SJCRH30 (cell line): ENCODE measurements around the genes GATM and BLOC1S6.

DNA sequence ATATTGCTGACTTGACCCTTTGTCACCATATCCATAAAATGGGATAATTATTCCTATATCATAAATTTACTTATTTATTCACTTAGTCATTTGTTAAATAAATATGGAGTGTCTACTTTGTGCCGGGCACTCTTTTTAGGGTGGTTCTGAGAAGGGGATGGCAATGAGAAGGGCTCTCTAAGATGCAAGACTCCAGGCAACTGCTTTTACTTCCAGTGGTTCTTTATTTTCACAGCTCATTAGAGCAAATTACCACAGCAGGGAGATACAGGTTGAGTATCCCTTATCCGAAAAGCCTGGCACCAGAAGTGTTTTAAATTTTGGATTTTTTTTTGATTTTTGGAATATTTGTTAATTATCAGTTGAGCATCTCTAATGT is 9.4 kb upstream of the TRIM69 start:
- RAMPAGE, long total RNA: no peak

- RAMPAGE, long total RNA: no peak
Measured at GRCh38 chr15:44728961-44729724, 7.2 kb upstream of the TRIM69 start.

- RAMPAGE, long total RNA: no peak
Measured at GRCh38 chr15:44854671-44855214, 101.7 kb upstream of the TERB2 start.

DNA sequence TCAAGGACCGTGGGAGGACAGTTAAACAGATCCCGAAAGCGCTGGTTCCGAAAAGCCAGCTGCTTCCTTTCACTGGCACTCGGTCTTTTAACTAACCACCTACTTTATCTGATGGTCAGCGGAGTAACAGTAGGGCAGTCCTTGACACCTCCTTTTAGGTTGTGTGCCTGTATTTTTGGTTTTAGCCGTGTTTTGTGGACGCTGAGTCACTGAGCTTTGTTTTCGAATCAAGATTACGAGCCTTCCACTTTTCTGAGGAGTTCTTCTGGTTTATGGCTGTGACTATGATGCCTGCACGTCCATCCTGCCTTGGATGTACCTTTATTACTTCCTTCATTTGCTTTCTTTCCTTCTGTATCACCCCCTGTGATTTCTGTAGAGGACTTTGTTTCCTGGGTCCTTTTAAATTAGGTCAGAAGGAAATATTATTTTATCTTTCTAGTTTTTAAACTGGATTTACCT is 31.5 kb downstream of the DUOX2 start:
- RAMPAGE, long total RNA: no peak

DNA sequence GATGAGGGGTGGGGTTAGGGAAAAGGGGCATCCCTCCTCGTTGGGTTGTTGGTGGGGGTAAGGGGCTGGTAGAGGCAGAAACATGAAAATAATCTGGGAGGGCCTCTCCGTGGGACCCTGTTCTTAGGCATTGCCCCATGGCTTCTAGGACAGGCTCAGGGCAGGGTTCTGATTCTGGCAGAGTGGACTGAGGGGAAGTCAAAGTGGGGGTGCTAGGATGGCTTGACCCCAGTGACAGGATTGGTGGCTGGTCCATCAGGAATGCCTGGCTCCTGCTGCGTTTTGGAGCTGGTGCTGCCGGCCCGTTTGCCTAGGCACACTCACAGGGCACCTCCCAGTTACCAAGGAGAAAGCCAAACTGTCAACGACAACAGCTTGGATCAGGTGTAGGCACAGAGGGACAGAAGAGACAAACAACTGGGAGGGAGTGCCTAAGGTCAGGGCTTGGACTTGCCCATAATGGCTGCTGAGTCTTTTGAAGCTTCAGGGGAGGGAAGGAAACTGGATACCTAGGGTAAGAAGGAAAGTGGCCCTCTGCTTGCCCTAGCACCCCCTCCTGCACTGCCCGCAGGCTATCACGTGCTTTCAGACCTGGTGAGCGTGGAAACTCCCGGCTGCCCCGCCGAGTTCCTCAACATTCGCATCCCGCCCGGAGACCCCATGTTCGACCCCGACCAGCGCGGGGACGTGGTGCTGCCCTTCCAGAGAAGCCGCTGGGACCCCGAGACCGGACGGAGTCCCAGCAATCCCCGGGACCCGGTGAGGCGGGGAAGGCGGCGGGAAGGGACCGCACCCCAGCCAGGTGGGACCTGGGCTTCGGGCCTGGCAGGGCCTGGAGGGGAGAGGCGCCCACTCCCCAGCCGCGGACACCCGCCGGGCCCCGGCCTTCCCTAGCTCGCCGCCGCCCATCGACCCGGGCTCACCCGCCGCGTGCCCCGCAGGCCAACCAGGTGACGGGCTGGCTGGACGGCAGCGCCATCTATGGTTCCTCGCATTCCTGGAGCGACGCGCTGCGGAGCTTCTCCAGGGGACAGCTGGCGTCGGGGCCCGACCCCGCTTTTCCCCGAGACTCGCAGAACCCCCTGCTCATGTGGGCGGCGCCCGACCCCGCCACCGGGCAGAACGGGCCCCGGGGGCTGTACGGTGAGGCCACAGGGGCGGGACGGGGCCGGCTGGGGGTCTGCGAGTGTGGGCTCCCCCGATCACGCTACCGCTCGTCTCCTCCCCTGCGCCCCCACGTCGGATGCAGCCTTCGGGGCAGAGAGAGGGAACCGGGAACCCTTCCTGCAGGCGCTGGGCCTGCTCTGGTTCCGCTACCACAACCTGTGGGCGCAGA is 5.2 kb downstream of the DUOX1 start:
- RAMPAGE, long total RNA: no peak

DNA sequence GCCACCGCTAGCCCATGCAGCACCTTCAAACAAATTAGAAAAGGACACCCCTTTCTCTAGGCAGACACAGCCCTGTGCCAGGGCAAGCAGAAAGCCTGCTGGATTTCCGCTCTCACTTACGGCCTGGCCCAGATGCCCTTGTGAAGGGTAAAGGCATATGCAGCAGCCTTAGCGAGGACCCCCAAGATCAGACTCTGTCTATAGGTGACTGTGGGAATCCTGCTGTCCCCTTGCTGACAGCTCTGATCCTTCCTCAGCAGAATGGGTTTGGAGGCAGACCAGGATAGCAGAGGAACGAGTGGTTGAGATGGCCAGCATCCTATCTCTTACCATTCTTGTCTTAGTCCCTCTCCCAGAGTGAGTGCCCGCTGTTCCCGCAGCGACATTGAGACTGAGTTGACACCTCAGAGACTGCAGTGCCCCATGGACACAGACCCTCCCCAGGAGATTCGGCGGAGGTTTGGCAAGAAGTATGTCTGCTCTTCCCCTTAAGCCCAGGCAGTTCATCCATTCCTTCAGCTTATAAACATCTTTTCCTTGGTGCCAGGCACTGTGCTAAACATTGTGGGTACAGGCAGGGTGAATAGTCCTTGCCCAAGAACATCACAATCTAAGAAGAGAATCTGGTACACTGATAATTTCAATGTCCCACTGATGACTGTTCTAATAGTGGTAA is 21.1 kb downstream of the DUOX1 start:
- RAMPAGE, long total RNA: no peak

DNA sequence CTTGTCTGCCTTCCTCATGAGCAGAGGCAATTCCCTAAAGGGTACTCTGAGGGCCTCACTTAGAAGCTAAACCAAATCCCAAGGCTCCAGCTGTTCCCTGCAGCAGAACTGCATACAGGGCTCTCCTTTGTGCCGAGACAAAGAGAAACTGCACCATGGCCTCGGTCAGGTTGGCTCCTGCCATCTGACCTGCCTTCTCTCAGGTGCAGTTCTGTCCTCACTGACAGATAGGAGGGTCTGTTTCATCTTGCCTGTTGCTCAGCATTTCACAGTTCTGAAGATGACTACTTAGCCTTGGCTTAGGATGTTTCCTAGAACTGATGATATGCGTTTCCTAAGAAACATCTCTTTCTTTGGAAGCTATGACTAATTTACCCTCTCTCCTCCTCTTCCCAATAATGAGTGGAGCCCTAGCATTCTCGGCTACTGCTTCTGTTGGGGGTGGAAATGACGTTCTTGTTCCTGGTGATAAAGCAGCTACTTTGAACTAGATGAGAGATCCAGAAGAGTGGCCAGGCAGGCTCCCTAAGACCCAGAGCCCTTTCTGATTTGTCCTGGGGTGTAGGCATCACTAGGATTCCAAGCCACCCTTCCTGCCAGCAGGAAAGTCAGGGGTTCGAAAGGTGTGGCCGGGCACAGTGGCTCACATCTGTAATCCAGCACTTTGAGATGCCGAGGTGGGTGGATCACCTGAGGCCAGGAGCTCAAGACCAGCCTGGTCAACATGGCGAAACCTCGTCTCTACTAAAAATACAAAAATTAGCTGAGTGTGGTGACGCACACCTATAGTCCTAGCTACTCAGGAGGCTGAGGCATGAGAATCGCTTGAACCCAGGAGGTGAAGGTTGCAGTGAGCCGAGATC is 27.3 kb downstream of the DUOX1 start:
- RAMPAGE, long total RNA: no peak

DNA sequence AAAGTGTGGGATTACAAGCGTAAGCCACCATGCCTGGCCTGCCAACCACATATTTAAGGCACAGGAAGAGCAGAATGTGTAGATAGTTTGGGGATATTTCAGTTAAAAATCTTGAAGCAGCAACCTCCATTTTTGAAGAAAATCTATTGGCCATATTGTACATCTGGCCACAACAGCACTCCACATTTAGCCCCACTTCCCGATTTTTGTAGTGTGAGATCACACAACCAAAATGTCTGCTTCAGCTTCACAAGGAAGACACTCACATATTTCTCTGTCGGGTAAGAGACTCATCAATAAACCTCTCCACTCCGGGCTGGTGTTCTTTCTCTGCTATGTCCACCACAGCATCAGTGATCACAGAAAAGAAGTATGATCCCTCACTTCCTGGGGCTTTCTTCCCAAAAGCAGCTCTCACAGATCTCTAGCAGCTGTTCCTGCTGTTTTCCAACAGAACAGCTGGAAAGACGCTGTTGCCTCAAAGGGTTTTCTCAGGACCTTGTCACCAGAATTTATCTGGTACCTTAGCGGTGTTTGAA is 46.5 kb downstream of the GATM start:
- RAMPAGE, long total RNA: no peak

- RAMPAGE, long total RNA: start-site peak on the minus strand at chr15:45378494-45378548, 3,956 and 569 reads in 2 replicates
Measured at GRCh38 chr15:45377961-45378886, at the start of gene GATM. TSS of gene GATM (minus strand) at chr15:45378544.

DNA sequence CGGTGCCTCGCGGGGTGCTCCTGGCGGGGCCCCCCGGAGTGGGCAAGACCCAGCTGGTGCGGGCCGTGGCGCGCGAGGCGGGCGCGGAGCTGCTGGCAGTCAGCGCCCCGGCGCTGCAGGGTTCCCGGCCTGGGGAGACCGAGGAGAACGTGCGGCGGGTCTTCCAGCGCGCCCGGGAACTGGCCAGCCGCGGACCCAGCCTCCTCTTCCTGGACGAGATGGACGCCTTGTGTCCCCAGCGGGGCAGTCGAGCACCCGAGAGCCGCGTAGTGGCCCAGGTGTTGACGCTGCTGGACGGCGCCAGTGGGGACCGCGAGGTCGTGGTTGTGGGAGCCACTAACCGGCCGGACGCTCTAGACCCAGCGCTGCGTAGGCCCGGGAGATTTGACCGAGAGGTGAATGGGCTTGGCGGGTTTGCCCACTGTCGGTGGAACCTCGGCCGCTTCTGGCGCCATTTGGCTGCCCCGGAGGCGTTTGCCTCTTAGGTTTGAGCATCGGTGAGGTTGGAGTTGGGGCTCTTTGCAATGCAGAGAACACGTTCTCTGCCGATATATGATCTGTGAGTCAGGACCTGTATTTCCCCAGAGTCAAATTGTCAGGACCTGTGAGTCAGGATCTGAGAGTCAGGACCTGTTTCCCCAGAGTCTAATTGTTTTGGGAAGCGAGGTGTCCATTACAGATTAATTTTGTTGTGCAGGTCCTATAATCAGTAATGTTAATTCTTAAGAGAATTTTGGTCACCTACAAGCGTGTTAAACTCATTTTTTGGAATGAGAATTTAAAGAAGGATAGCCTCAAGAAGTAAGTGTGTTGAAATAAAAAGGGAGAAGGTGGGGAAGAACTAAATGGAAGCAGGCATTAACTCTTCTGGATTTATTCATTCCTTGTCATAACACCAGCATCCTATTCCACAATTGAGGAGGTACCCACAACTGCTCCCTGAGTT is 1.3 kb downstream of the SPATA5L1 start:
- RAMPAGE, long total RNA: no peak

- RAMPAGE, long total RNA: no peak
Measured at GRCh38 chr15:45447990-45448626, 17.7 kb downstream of the C15orf48 start.

DNA sequence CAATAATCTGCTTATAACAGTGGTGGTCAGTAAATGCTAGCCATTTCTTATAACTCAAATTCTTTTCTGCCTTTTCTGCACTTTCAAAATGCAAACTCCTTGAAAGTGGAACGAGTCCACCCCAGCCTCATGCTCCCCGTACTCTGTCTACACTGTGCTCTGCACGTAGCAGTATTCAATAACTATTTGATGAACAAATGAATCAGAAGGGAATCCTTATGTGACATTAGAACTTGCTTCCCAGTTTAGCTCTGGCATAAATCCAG is 18.8 kb downstream of the C15orf48 start:
- RAMPAGE, long total RNA: no peak

DNA sequence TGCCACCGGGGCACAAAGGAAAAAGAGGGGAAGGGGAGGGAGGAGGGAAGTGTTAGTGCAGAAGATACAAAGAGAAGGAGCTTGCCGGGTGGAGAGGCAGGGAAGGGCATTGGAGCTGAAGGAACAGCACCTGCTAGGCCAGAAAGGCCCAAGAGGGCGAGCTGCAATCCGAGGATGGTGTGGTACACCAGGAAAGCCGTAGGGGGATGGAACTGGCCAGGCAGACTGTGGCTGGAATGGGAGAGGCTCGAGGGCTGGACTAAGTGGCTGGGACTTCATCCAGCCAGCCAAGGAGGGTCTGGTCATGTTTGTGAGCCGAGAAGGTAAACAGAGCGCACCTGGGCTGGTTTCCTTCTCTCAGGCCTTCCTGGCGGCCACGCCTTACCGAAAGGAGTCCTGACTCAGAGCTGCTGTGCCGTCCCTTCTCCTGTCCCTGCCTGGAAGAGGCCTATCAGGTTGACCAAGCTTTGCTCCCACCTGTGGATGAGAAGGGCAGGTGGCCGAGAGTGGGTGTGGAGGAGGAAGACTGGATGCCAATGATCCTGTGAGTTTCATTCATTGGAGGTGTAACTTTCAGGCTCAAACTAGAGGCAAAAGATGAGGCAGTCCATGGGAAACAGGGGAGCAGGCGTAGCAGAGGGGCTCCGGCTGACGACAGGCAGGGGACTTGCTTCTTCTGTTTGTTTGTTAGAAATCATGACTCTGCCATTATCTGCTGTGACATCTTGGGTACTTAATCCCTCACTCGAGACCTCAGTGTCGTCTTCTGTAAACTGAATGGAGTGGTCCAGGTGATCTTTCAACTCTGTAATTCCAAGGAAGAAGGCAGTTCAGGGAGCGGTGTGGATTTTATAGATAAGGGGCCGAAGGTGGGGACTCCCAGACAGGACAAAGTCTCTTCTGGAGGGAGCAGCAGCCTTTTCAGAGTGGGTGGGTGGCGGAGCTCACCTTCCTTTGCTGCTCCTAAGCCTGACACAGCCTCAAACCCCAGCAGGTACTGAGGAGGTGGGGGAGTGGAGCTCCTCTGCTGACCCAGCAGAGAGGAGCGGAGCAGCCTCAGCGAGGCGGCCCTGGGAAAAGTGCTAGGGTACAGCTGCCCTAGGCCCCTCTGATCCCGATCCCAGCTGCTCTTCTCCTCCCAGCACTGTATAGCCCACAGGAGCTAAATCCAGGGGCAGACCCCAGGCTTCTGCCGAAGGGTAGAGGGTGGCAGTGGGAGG is 19.7 kb downstream of the C15orf48 start:
- RAMPAGE, long total RNA: no peak

DNA sequence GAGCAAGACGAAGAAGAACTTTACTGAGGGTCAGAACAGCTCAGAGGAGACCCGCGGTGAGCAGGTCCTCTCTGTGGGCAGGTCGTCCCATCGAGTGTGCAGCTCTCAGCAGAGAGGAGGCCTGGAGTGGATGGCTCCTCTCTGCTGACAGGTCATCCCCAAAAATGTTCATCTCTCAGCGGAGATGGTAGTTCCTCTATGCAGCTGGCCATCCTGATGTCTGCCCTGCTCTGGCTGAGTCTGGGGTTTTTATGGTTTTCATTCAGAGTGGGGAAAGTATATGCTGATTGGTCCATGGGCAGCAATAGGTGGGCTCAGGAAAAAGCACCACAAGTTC is 13.4 kb upstream of the BLOC1S6 start:
- RAMPAGE, long total RNA: no peak

DNA sequence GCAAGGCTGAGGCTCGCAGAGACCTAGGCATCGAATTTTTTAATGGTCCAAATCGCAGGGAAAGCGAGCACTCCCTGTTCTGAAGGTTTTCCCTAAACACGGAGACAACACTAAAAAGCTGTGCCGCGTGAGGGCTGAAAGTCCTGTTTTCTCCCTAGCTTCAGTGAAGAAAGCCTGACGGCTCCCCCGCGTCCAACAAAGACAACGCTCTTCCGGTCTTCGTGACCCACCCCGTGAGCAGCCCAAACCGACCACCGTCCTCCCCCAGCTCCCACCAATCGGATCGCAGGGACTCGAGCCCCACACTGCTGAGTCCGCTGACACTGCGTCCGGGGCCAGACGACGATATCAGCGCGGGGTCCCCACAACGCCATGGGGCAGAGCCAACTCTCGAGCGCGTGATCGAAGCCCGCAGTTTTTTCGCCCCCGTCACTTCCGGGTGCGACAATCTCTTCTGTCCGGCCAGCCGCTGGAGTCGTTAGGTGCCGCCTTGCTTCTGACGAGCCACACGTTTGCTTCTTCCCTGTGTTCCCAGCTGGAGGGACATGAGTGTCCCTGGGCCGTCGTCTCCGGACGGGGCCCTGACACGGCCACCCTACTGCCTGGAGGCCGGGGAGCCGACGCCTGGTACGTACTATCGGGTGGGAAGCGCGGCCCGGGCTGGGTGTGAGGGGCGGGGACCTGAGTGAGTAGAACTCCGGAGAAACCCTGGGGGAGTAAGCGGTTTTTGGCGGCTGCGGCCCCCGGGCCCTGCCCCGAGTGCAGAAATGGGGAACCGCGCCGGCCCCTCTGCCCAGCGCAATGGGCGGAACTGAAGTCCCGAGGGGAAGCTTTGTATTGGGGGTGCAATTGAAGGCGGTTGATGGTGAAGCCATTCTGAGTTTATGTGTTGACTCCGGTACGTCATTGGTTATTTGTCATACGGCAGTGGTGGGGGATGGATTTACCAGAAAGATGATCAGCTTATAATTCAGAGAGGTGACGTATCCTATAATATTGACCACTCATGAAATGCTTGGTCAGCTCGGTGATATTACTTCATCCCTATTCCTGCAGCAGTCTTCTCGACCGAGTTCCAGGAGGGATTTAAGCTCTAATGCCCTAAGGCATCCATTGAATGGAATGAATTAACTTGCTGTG is at the start of gene BLOC1S6:
TSS of gene BLOC1S6 (plus strand) at position 481 of the 1,140 bp plus-strand sequence.
- RAMPAGE, long total RNA: start-site peak on the plus strand centred at position 493 of the sequence, 112 bp wide, 1,008 and 61 reads in 2 replicates

GRCh38 chr15:45640479-45641052 is 5.7 kb downstream of the SQOR start:
- RAMPAGE, long total RNA: no peak

DNA sequence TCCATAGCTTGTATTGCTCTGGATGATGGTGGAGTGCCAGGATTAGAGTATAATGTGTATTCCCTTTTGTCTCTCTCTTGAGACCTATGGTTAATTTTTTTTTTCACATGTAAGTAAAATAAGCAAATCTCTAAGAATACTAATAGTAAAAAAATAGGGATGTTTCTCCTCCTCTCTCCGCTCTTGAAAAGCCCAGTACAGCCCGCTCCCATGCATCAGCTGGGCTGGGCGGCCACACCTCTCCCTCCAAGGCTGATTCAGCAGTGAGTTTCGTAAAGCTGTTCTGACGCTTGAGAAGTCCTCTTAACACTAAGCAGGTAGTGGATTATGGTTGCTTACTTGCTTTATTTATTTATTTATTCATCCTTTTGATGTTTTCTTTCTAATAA is 284.8 kb downstream of the SQOR start:
- RAMPAGE, long total RNA: no peak

- RAMPAGE, long total RNA: no peak
Measured at GRCh38 chr15:46472606-46473018, 837.8 kb downstream of the SQOR start.

DNA sequence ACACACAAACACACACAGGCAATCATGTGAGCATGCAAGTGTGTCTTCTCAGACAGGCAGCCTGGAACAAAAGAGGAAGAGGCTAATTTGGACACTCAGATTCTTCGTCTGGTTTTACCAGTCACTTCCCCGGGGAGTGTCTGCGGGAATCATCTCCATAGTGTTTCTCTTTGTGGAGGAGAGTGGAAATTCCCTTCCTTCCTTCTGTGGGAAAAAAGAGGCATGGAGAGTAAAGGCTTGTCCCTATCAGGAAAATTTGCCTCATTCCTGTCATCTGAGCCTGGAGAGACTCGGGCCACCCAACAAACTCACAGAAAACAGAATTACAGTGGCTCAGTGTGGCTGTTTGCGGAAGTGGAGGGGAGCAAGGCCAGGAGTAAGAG is 212.6 kb upstream of the SEMA6D start:
- RAMPAGE, long total RNA: no peak

DNA sequence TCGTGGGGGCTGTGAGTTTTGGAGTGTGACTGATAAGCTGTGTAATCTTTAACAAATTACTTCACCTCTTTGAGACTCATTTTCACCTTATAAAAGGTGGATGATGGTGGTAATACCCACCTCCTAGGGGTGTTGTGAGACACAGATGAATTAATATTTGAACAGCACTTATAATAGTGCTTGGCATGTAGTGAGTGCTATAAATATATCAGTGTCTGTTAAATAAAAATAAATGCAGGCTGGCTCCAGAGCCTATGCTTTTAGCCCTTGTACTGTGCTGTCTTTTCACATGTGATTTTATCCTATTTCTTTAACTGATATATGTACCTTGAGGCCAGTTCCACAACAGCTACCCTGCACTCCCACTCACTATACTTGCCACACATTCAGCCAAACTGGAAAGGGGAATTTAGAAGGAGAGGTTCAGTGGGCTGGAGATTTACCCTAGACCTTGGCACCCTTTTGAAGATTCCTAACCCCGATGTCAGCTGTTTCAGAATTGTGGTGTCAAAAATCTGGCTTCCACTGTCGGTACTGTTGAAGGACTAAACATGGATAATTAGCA is 9.3 kb downstream of the SEMA6D start:
- RAMPAGE, long total RNA: no peak